Subcutaneous adipose tissue (tissue), 3 donors: ENCODE measurements around the gene LYZL2.

DNA sequence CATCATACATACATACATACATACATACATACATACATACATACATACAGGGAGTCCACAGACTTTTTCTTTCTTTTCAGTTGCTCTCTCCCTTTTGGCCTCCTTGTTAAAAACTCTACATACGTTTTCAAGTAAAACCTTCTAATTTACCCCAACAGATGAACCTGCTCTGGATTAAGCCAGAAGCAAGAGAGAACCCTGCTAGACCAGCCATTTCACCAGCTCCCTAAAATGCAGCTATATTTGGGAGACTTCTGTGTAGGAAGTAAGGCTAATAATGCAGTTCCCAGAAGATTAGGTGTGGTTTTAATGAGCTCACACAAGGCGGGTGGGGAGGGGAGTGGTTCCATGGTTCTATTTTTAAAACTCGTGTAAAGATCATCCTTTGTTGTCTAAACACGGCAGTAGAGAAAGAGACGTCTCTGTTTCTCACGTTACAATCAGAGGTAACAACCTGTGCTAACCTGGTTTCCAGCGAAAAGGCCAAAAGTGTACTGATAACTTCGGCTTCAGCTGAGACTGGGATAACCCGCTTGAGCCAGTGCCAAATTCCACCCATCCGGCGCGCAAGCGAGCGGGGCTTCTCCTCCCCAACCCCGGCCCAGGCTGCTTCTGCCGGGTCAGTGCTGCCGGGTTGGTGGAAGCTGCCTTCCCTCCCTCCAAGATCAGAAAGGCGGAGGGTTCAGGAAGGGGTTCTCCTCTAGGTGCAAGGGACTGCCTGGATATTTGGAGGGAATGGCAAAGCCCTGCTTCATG, 2.6 kb upstream of the MAP3K8 start:
- PRO-cap, result bidirectional peak, plus-strand start at position 391 of the sequence, minus-strand start at position 279 of the sequence; unidirectional peak, plus-strand start at position 609 of the sequence
- RAMPAGE, long total RNA, 3 experiments, result no peak in any of the 3 experiments

GRCh38 chr10:30434385-30435143, 580 bp downstream of the MAP3K8 start:
- PRO-cap, result bidirectional peak, plus-strand start at chr10:30434646, minus-strand start at chr10:30434557; bidirectional peak, plus-strand start at chr10:30435061, minus-strand start at chr10:30434895
- RAMPAGE, long total RNA, 3 experiments, result start-site peak on the plus strand in 3 of 3 experiments, at chr10:30434621-30434695 at its widest, 150 to 254 reads per replicate

GRCh38 chr10:30443256-30443460, 9.2 kb downstream of the MAP3K8 start:
- PRO-cap, result no peak
- RAMPAGE, long total RNA, 3 experiments, result no peak in any of the 3 experiments

DNA sequence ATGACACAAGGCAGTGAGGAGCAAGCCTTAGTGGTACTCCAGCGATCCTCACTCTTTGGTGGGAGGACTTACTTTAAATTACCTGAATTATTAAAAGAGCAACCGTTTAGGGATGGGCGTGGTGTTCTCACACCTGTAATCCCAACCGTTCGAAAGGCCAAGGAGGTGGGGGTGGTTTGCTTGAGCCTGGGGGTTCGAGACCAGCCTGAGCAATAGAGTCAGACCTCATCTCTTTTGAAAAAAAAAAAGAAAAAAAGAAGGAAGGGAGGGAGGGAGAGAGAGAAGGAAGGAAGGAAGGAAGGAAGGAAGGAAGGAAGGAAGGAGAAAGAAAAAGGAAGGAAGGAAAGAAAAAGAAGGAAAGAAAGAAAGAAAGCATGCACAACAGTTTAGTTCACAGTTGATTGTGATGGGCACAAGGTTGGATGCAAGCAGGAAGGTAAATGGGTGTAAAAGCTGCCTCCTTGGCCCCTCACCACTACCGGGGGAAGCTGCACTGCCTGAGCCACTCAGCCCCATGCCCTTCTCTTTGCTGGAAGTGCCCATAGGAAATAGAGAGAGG, 19.7 kb downstream of the MAP3K8 start:
- PRO-cap, result no peak
- RAMPAGE, long total RNA, 3 experiments, result start-site peak on the plus strand in 2 of 3 experiments, centred at positions 200 to 215 of the sequence, 35 to 51 reads per replicate

DNA sequence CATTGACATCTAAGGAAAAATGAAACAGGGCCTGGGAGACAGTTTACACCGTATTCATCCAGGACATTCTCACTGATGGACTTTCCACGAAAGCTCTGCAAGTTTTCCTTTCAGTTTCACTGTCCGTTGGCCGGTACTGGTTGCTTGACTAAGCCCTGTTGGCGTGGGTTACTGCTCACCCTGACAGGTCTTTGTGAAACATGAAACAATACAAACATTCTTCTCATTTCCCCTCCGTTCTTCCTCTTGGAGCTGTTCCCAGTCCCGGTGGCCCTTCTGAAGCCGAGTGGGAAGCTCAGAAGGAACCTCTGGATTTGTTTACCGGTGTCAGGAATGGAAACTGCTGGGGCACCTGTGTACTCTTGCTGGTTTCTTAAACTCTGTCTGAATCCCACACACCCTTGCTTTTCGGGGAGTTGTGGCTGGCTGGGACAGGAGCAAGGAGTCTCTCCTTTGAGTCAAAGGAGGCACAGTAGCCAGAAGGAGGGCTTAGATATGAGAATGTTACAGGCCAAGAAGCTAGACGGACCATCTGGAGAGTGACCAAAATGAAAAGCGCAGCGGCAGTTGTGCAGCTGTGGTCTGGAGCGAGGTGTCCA, 45.7 kb downstream of the LYZL2 start:
- PRO-cap, result bidirectional peak, plus-strand start at position 314 of the sequence, minus-strand start at position 74 of the sequence
- RAMPAGE, long total RNA, 3 experiments, result no peak in any of the 3 experiments

DNA sequence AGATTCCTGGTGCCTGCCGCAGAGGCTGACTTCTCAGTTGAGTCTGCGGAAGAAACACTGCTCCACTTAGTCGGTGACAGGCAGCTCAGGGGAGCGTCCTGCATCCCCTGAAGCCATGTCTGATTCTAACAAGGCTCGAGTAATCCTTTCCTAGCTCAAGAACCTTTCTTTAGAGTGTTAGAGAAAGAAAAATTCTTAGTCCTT, at the start of gene LYZL2:
LYZL2 (minus strand) TSS at position 152 of the 204 bp plus-strand sequence.
- PRO-cap, result no peak
- RAMPAGE, long total RNA, 3 experiments, result no peak in any of the 3 experiments

DNA sequence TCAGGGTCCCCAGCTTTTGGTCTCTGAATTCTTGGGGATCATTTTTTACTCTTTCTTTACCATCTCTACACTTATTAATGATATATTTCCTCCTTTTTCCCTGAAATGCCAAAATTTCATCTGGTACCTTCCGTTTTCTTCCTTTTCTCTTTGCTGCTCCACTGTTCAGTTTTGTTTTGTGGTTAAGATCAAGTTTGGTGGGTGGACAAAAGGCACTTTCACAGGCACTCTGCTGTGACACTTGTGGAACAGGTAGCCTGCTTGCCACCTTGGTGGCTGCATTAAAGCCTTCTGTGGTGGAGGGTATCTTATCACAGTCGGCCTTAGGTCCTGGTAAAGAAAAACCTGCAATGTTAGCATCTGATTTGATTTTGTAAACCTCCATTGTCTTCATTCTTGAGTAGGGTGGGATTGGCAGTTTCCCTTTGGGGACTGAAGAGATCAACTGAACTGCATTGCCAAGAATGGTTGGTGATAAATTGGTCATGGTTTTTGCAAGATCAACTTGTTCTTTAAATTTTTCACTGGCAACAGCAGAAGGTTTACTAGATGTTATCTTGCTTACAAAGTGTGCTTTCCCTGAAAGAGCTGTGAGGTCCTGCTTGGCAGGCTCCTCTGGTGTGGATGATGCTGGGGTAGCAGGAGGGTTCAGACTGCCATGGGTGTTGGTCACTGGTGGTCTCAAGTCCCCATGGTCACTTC, 182.4 kb downstream of the ZNF438 start:
- PRO-cap, result no peak
- RAMPAGE, long total RNA, 3 experiments, result start-site peak on the minus strand in 1 of 3 experiments, centred at position 421 of the sequence, 46 reads per replicate

- PRO-cap, result no peak
- RAMPAGE, long total RNA, 3 experiments, result no peak in any of the 3 experiments
Measured at GRCh38 chr10:31399453-31400022, 80.5 kb downstream of the ZEB1 start.

DNA sequence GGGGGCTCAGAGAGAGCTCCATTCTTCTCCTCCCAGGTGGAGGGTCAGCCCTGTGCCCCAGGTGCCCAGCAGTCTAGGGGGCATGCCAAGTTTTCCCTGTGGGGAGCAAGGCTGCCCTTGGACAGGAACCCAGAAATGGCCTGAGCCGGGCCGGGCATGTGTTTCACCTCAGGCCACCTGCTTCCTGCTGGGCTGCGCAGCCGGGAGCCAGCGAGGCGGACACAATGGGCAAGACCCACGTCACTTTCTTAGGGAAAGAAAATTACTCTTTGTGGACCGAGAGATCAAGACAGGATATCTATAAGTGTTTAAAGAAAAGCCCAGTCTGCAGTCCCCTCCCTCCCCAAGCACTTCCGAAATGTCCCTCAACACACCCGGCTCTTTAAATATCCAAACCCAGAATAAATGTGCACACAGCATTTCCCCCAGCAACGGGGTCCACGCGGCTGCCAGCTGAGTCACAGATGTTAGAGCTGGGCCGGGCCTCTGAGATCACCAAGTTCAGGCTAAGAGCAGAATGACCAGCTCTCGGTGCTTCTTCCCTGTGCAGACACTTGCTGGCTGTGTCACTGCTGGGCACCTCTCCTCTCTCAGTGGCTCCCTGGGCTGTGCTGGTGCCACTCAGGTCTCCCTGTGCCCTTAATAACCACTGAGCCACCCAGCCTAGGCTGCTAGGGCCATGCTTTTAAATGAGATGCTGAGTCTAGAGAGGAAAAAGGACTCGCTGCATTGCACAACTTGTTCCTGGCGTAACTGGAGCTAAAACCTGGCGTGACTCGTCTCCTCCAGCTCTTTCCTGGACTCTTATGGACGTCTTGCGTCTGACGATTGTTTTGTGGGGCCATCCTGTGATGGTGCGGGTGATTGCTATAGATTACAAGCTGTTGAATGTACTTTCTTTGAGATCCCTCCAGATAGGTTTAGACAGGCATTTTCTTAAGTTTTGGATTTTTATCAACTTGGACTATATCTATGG, 230.8 kb downstream of the ARHGAP12 start:
- PRO-cap, result bidirectional peak, plus-strand start at position 498 of the sequence, minus-strand start at position 359 of the sequence; bidirectional peak, plus-strand start at position 824 of the sequence, minus-strand start at position 755 of the sequence
- RAMPAGE, long total RNA, 3 experiments, result no peak in any of the 3 experiments

DNA sequence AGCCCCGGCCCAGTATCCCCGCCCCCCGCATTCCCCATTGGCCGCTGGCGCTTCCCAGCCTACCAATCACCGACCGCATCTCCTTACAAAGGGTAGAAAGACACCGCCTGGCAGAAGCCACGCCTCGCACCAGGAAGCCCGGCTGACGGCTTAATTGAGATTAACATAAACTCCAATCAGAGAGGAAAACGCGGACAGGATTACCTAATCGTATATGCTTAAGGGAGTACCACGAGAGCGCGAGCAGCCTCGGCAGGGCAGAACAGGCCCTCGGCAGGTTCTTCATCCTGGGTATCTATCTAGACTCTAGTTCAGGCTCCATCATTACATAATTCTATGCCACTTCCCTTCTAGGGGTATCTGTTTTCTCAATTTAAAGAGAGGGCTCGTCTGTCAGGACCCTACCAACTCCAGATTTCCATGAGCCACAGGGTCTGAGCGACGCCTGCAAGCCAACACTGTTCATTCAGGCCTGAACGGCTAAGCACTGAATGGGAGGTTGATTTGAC, 168.3 kb downstream of the ARHGAP12 start:
- PRO-cap, result bidirectional peak, plus-strand start at position 246 of the sequence, minus-strand start outside the sequence
- RAMPAGE, long total RNA, 3 experiments, result no peak in any of the 3 experiments

GRCh38 chr10:32032212-32032612, 24.0 kb downstream of the KIF5B start:
- PRO-cap, result no peak
- RAMPAGE, long total RNA, 3 experiments, result no peak in any of the 3 experiments

DNA sequence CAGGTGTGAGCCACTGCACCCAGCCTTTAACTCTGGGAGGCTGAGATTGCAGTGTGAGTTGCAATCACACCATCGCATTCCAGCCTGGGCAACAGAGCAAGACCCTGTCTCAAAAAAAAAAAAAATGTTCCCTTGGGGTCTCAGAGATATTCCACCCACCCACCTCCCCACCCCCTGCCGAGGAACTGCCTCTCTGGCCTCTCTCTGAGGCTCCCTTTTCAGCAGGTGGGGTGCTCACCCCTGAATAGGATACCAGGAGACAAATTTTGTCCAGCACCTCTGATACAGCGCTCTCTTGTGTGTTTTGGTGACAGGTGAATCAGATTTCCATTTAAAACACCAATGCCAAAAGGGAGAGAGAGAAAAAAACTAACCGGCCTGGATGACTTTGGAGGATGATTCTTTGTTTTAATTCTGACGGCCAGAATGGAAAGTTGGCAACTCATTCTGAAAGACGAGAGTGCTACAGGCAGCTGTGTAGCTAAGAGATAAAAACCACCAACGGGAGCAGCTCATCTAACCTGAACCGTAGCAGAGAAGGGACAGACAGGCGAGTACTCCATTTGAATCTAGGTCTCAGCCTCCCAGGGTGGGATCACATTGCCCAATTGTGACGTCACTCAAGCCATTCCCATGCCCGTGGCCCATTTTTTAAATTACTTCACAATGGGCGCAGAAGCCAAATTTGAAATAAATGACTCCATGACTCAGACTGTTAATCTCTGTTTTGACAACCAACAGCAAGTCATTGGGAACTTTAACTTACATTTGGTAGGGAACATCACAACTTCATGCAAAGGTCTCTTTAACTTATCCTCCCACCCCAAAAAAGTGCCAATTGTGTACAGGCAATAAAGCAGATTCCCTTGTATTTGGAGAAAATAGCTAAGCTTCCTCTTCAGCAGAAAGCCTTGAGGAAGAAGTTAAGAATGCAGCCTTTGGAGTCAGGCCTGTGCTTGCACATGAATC, 92.9 kb upstream of the KIF5B start:
- PRO-cap, result unidirectional peak, minus-strand start at position 556 of the sequence
- RAMPAGE, long total RNA, 3 experiments, result no peak in any of the 3 experiments

- PRO-cap, result no peak
- RAMPAGE, long total RNA, 3 experiments, result no peak in any of the 3 experiments
Measured at GRCh38 chr10:32315774-32316389, 31.1 kb downstream of the EPC1 start.

- PRO-cap, result no peak
- RAMPAGE, long total RNA, 3 experiments, result no peak in any of the 3 experiments
Measured at GRCh38 chr10:32356930-32357374, 10.0 kb upstream of the EPC1 start.

GRCh38 chr10:32381291-32381625, 34.3 kb upstream of the EPC1 start:
- PRO-cap, result no peak
- RAMPAGE, long total RNA, 3 experiments, result no peak in any of the 3 experiments

DNA sequence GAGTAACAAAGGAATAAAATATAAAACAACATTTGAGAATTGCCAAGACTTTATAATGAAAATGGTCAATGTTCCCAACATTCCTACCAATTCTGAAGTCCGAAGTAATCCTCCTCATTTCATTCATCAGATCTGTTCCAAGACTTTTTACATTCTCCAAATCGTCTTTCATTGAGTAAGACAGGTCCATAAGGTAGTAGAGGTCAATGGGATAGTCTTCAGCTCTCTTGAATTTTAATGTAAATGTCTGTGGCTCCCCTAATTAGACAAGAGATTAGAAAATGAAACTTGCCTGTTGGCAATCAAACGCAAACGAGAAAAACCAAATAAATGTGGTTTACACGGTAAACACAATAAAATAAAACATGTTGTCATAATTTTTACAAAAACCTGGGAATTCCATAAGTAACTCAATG, 30.0 kb downstream of the ITGB1 start:
- PRO-cap, result no peak
- RAMPAGE, long total RNA, 3 experiments, result no peak in any of the 3 experiments

DNA sequence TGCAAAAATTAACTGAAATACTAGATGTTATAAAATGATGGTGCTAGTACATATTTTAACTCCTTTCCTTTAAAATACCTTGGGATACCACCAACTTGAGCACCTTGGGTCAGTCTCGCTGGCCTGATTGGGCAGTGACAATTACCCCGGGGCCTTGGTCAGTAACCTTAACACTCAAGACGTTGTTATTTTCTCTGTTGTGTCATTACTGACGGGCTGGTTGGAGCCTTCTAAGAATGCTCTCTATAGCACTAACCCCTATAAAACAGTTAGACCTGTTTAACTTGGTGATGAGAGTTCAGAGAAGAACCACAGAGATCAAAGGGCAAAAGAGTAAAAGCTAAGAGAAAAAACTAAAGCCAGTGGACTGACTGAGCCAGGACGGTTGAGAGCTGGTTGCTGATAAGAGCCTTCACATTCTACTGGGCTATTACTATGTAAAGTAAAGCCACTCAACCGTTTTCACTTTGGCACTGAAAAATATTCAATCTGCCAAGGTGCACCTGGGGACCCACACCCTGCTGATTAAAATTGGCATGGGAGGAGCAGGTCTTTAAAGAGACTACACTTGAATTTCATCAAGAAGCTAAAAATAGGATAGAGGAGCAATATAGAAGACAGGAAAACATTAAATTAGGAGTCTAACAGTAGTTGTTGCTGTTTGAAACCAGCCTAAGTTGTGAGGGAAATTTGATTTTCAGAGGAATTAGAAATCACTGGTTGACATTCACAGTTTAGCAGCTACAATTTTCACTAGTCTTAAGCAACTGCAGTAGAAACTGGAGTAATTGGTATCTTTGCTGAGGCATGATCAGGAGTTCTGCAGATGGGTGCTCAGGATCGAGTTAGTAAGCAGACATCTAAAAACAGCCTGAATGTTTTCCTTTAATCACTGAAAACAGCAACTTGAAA, 13.7 kb upstream of the ITGB1 start:
- PRO-cap, result no peak
- RAMPAGE, long total RNA, 3 experiments, result no peak in any of the 3 experiments

DNA sequence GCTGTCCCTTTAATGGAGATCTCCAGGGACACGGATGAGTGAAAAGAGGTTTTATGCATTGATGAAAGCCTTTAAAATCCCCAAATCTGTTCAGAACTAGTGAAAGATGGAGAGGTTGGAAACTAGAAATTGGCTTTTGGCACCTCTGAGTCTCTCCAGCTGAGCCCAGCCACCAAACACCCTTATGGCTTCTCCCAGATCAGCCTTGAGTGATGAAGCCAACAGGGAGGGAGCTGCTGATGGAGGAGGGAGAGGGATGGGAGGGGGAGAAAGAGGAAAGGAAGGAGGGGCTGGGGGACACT, 184.0 kb upstream of the ITGB1 start:
- PRO-cap, result no peak
- RAMPAGE, long total RNA, 3 experiments, result no peak in any of the 3 experiments

DNA sequence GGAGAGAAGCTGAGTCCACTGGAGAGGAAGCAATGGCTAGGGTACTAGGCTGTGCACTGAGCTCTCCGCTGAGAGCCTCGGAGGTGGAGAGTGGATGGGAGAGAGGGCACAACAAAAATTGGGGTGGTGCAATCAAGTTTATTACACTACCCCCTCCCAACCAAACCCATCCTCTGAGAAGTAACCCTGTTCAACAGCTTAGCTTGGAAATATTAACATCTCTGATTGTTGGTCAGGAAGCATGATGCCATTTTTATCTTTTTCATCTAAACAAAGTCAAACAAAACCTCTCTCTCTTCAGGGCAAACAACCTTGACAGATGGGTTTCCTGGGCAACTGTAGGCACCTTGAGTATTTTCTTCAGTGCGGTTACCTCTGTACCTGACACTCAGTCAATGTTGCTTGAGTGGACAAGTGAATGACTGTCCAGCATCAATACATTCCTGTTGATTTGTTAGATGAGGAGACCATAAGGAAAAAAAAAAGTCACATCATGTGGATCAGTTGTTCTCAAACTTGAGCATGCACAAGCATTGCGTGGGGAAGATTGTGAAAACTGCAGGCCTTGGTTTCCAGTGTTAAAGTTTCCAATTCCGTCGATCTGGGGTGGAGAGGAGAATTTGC, 183.6 kb downstream of the NRP1 start:
- PRO-cap, result no peak
- RAMPAGE, long total RNA, 3 experiments, result no peak in any of the 3 experiments

- PRO-cap, result no peak
- RAMPAGE, long total RNA, 3 experiments, result no peak in any of the 3 experiments
Measured at GRCh38 chr10:33193369-33193883, 141.0 kb downstream of the NRP1 start.